Measurements from ENCODE around the genes PCYT1B and SYTL5.

DNA sequence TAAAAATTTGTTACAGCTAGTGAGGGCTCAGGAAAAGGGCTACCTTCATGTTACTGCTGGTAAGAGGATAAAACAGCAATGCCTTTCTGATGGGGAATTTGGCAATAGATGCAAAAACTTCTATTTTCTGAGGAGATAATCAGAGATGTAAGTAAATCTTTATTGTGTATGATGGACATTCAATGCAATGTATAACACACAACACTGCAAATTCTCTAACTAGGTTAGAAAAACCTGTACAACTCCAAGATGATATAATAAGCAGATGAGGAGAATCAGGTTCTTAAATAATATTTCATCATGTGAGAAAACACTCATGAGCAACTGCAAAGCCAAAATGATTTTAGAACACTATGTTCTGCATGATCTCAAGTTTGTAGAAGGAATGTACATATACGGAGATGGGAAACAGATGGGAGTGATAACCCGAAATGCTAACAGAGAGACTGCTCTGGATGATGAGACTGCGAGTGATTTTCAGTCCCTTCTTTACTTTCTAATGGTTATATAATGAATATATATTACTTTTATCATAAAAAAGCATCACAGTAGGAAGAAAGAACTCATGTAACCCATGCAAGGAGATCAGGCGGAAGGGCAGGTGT, 81.0 kb downstream of the PCYT1B start:
- RRBS, result no CpG with 5 or more reads among the region's 4 CpGs
CAGE:
- cytosol, long polyA plus RNA, result no peak
- long polyA plus RNA, result no peak
- nucleus, long polyA plus RNA, result no peak

DNA sequence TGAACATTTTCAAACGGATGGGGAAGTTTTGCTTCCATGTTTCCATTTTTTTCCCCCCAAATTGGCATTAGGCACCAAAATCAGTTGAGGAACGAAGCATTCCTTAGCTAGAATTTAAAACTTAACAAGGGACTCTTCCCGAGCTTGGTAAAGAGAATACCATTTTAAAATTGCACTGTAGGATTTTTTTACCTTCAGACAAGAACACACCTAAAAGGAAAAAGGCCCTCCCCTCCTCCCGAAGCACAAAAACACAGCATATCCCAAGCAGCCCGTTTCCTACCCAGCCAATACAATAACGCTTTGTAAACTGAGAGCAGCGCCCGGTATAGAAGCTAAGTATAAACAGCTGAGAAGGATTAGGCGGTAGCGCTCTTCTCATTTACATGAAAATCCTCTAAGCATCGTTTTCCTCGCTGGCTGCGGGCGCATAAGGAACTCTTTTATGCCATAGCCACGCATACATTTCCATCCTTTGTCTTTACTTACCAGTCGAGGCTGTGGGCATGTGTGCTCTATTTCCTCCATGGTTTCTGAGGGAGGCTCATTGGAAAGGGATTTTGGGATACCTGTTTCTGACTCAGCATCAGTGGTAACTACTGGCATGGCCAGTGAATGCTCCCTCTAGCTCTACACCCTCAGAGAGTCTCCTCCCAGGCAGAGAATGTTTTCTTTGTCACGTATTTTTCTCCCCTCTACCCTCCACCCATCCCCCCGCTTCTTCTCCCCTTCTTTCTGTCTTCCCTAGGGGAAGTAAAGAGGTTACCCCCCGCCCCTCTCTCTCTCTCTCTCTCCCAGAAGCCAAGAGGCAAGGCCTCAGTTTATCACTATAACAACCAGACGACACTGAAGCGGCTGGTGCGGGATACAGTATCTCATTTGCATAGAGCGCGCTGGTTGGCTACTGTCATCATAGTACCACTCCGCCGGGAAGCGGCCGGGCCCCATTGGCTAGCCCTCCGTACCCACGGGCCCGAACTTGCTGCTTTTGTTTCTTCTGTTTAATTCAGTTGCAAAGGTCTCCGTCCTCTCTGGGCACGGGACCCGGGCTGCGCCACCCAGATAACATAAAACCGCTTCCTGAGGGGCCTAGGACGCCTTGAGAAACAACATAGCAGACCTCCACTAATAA, at the start of gene PCYT1B:
Gene PCYT1B, minus strand, starts transcription at position 848 of the 1,132 bp plus-strand sequence.
- RRBS, result 0% methylated on average over 3 of the region's 37 CpGs
CAGE:
- cytosol, long polyA plus RNA, result start-site peak on the minus strand centred at position 538 of the sequence, 6 bp wide, 51 reads; start-site peak on the minus strand centred at position 630 of the sequence, 59 bp wide, 91 reads; start-site peak on the minus strand centred at position 733 of the sequence, 18 bp wide, 32 reads
- long polyA plus RNA, result start-site peak on the minus strand centred at position 656 of the sequence, 255 bp wide, 296 and 107 reads in 2 replicates
- nucleus, long polyA plus RNA, result start-site peak on the minus strand centred at position 537 of the sequence, 7 bp wide, 29 reads; start-site peak on the minus strand centred at position 648 of the sequence, 16 bp wide, 18 reads

- RRBS, result no CpG with 5 or more reads among the region's 5 CpGs
CAGE:
- cytosol, long polyA plus RNA, result no peak
- long polyA plus RNA, result no peak
- nucleus, long polyA plus RNA, result no peak
Observed at GRCh38 chrX:24902893-24903202, 112.9 kb downstream of the ARX start.

DNA sequence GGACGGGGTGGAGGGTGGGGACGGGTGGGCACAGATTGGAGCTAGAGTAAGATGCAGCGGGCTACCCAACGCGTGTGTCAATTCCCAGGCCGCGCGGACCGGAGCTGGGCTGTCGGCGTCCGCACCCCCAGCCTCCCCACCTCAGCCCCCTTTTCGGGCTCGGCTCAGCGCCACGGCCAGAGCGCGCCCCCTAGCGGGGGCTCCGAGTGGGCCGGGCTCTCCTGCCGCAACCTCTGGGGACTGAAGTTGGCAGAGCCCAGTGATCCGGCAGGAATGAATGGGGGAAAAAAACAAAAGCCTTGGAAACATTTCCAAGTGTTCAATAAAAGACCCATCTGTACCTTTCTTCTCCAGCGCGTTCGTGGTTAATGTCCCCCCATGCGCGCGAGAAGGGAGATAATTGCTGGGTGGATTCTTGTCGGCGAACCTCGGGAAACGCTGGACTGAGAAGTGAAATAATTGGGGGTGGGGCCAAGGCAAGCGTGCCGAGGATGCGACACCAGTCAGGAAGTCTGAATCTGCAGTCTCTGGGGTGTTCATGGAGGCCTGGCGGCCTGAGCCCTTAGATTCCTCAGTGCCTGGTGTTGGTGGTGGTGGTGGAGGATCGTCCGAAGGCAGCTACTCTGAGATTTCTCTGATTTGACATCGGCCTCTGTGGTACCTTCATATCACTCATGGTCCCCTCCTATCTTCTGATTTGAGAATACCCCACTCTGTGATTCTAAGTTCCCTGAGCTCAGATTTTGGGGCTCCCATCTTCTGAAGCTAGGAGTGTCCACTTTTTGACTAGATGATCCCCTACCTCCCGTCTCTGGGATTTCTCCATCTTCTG, 5.3 kb upstream of the ARX start:
- RRBS, result 2% methylated on average over 9 of the region's 41 CpGs
CAGE:
- cytosol, long polyA plus RNA, result no peak
- long polyA plus RNA, result no peak
- nucleus, long polyA plus RNA, result no peak

- RRBS, result no CpG with 5 or more reads among the region's 5 CpGs
CAGE:
- cytosol, long polyA plus RNA, result no peak
- long polyA plus RNA, result no peak
- nucleus, long polyA plus RNA, result no peak
Observed at GRCh38 chrX:27565882-27566770, 24.0 kb upstream of the DCAF8L2 start.

DNA sequence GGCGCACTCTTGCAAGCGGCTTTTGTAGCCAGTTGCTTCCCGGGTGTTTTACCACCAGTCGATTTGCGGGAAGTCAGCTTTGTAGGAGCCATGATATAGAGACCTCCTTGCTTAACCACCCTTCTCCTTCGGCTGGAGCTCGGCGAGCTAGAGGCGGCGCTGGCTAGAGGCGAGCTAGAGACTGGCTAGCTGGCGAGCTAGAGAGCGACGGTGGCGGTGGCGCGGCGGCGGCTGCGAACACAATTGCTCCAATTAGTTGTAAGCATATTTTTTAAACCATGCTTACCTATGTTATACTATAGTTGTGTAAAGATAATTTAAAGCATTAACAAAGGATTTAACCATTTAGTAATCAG, 72.1 kb downstream of the IL1RAPL1 start:
- RRBS, result no CpG with 5 or more reads among the region's 20 CpGs
CAGE:
- cytosol, long polyA plus RNA, result no peak
- long polyA plus RNA, result no peak
- nucleus, long polyA plus RNA, result no peak

DNA sequence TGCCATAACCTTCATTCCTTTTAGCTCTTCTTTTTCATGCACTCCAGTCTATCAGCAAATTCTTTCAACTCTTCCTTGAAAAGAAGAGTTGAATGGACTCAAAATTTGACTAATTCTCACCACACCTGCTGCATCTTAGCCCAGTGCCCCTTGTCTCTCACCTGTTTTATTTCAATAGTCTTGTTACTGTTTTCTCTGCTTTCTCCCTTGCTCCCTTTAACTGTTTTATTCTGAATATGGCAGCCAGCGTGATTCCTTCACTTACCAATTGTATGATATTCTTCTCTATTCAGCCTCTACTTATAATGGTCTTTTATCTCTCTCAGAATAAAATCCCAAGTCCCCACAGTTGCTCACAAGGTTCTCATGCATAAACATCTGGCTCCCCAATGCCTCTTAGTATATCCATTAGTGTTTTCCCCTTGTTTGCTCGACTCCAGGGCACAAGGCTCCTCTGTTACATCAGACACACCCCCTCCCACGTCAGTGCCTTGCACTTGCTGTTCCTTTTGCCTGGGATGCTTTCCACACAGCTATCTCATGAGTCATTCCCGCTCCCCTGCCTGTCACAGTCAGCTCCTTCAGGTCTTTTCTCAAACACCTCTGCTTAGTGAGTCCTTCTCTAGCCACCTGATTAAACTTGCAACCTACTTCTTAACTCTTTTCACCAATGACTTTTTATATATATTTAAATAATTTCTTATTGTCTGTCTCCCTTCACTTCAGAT, 260.1 kb downstream of the IL1RAPL1 start:
- RRBS, result no CpG with 5 or more reads among the region's 4 CpGs
CAGE:
- cytosol, long polyA plus RNA, result no peak
- long polyA plus RNA, result no peak
- nucleus, long polyA plus RNA, result no peak

DNA sequence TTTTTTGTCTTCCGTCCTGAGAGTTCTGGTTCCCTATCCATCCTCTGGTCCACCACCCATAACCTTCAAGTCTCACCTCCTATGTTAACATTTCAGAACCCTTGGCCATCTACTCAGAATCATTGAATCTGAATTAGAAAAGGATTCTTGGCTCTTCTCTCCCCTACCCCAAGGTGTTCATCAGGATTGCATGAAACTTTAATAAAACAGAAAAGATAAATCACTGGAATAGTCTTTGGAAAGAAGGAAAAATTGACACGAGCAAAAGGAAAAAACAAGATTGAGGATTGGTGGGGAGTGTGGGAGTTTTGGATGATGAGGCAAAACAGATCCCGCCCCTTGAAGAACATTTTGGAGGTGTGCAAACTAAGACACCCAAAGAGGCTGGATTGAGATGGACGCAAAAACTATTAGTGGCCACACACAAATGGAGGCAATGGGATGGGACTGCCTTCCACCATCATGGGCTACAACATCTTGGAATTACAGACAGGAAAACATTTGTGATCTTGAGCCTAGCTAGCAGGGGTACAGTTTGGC, 3.3 kb downstream of the TASL start:
- RRBS, result no CpG with 5 or more reads among the region's 4 CpGs
CAGE:
- cytosol, long polyA plus RNA, result no peak
- long polyA plus RNA, result no peak
- nucleus, long polyA plus RNA, result no peak

DNA sequence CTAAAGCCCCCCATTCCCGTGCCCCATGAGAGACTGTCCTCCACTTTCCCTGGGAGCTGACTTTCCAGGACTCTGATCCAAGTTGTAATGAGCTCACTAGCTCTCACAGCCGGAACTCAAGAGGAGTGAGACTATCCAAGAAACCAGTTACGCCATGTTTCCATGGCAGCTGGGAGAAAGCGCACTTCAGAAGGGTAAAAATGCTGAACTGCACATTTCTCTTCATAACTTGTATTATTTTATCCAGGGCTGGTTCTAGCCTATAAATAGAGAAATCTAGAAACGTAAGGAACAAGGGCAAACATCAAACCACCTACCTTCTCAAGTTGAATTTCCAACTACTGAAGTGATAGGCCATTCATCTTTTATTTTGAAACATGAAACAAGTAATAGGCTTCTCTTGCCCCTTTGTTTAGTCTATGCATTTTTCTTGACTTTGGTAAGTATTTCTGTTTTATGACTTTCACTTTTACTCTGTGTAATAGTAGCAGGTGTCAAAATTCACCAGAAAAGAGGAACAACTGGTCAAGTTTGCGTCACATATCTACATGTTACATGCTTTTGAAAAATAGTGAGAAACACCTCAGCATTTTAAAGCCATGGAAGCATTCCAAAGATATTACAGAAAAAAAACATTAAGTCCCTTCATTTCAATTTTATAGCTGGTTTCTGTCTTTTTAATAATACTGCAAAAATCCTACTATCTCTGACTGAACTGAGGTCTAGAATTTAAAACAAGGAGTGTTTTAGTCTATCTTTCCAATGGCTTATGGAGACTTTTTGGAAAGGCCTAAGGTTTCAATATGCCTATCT, 157.0 kb upstream of the FTHL17 start:
- RRBS, result no CpG with 5 or more reads among the region's 6 CpGs
CAGE:
- cytosol, long polyA plus RNA, result no peak
- long polyA plus RNA, result no peak
- nucleus, long polyA plus RNA, result no peak

DNA sequence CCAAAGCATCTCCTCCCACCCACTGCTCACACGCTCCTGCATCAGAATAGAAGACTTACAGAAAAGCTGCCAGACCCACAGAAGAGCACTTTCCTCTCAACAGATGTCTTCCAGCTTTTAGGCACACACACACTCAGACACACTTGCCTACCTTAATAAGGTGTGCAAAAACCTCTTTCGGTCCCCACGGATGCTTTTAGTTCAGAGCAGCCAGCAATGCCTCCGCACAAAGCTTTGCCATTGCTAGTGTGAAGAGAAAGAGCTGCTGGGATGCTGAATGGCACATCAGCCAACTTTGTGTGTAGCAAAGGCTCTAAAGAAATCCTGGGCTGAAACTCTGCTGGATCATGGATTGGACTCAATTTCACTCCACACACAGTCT, 1056.1 kb downstream of the DMD start:
- RRBS, result no CpG with 5 or more reads among the region's 4 CpGs
CAGE:
- cytosol, long polyA plus RNA, result start-site peak on the minus strand centred at position 276 of the sequence, 52 bp wide, 7 reads
- long polyA plus RNA, result start-site peak on the minus strand centred at position 264 of the sequence, 104 bp wide, 19 and 15 reads in 2 replicates
- nucleus, long polyA plus RNA, result start-site peak on the minus strand centred at position 271 of the sequence, 65 bp wide, 37 reads

DNA sequence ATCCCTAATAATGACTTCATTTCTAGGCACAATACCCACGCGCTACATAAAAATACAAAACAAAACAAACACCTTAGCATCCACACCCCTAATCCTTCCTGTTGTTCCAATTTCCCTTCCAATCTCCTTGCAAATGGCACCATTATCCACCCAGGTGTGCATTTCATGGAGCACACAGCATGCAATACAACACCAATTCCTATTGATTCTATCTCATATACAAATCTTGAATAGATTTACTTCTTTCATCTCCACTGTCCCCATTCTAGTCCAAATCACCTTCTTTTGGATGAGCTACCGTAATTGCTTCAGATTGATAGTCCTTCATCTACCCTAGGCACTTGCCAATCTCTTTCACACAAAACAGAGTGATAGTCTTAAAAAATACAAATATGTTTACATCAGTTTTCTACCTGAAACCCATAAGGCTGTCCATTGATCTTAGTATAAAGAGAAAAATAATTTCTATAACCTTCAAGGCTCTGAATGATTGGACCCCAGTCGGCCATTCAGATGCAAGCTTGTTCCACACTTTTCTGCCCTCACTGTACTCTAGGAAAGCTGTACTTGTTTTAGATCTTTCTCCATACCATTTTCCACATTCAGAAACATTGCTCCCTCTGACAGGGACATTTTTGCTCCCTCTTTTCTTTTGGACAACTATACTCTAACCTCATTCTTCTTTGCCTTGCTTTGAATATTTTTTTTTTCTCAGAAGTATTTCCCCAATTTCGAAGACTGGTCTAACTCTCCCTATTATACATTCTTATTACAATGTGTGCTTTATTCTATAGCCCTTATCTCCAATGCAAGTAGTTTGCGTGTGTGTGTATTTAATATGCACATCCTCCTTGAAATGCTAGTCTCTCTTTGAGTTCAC, 7.3 kb downstream of the DMD start:
- RRBS, result no CpG with 5 or more reads among the region's 6 CpGs
CAGE:
- cytosol, long polyA plus RNA, result no peak
- long polyA plus RNA, result no peak
- nucleus, long polyA plus RNA, result no peak

GRCh38 chrX:33205294-33205717, 6.0 kb downstream of the DMD start:
- RRBS, result no CpG with 5 or more reads among the region's 4 CpGs
CAGE:
- cytosol, long polyA plus RNA, result no peak
- long polyA plus RNA, result no peak
- nucleus, long polyA plus RNA, result no peak

DNA sequence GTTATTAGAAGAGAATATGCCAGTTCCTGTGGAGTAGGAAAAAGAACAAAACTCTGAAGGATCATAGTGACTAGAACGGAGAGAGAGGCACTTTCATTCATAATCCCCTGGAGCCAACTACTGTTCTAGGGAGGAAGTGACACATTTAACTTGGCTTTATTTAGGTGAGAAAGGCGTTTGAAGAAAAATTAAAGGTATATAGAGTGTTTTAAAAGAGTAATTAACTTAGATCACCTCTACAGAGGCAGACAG, 1.7 kb downstream of the LANCL3 start:
- RRBS, result no CpG with 5 or more reads among the region's 2 CpGs
CAGE:
- cytosol, long polyA plus RNA, result no peak
- long polyA plus RNA, result no peak
- nucleus, long polyA plus RNA, result no peak

DNA sequence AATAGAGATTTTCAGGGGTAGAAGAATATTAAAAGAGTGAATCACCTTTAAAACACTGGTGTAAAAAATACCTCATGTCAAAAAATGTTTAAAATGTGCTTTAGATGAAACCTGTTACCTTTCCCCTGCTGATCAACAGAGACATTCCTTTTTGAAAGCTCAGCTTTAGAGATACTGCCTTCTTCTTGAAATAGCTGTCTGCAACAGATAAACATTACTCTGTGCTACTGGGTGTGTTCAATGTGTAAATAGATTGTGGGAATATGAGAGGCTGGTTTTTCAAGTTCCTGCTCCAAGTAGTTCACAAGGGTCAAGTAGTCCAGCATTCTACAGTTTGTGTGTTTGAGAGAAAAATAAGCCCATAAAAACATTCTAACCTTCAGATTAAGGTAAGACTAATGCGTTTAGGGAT, at the start of gene SYTL5:
Gene SYTL5, plus strand, starts transcription at position 274 of the 412 bp plus-strand sequence.
- RRBS, result no CpG with 5 or more reads among the region's 1 CpG
CAGE:
- cytosol, long polyA plus RNA, result no peak
- long polyA plus RNA, result no peak
- nucleus, long polyA plus RNA, result no peak

DNA sequence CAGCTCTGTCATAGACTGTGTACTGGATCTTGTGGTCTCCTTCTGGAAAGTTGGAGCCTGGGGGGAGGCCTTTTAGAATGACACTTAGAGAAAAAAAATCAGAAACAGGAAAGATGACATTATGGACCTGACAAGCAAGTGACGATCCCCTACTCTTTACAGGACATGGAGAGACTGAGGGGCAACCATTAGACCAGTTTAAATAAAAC, 59.8 kb downstream of the SRPX start:
- RRBS, result no CpG with 5 or more reads among the region's 1 CpG
CAGE:
- cytosol, long polyA plus RNA, result no peak
- long polyA plus RNA, result no peak
- nucleus, long polyA plus RNA, result no peak

GRCh38 chrX:38409332-38409658, 56.9 kb downstream of the OTC start:
CAGE:
- cytosol, long polyA plus RNA, result no peak
- long polyA plus RNA, result no peak
- nucleus, long polyA plus RNA, result no peak

DNA sequence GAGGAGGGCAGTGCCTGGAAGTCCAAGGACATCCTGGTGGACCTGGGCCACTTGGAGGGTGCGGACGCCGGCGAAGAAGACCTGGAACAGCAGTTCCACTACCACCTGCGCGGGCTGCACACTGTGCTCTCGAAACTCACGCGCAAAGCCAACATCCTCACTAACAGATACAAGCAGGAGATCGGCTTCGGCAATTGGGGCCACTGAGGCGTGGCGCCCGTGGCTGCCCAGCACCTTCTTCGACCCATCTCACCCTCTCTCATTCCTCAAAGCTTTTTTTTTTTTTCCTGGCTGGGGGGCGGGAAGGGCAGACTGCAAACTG, 4.0 kb downstream of the MID1IP1 start:
- RRBS, result 6% methylated on average over 3 of the region's 16 CpGs
CAGE:
- cytosol, long polyA plus RNA, result no peak
- long polyA plus RNA, result no peak
- nucleus, long polyA plus RNA, result no peak

DNA sequence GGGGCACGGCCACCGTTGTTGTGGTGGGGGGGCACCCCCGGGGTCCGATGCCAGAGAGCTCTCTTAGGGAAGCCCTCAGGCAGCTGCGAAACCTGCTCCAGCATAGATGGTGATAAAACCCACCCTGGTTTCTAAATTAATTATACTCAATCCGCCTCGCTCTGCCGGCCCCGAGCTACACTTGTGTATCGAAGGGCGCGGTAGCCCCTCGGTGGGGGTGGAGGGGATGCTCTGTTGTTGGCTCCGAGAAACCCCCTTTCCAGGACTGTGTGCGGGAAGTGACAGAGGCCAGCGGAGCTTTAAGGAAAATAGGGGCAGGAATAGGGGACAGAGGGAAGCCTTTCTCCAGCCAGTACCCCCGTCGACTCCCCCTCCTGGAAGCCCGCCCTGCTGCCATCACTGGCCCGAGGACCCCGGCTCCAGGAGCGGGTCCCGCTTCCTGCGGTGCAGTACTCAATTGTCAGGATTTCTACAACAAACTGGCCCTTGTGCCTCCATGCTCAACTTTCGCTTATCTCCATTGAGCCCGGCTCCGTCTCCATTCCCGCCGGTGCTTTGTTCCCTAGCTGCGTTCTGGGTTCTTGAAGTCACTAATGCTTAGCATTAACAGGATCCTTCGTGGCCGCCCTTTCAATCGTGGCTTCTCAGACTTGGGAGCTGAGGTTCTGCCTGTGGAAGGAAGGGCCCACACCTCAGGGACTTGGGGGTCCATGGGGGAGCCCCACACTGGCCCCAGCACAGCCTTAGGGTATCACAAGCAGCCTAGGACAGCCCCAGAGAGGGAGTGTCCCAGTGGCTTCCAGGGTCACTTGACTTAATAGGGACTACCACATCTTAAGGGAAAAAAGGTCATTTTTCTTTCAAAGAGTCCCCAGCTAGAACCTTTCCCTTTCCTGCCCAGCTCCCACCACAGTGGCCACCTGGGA, 408.1 kb downstream of the BCOR start:
- RRBS, result no CpG with 5 or more reads among the region's 33 CpGs
CAGE:
- cytosol, long polyA plus RNA, result no peak
- long polyA plus RNA, result no peak
- nucleus, long polyA plus RNA, result no peak

DNA sequence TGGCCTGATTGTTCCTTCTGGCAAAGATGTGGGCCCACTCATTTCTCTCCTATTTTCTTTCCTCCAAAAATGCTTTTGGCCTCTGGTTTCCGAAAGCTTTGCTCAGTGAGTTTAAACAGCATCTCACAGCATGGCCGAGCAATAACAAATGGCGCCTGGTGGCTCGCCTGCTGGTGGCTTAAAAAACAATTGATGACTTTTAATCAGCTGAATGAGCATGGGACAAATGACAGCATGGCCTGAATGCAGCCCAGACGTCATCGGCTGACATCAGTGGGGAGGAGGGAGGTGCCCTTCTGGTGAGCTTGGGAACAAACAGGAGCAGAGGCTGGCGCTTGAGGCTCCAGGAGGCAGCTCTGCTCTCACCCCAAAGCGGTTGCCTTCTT, 286.4 kb downstream of the BCOR start:
- RRBS, result no CpG with 5 or more reads among the region's 8 CpGs
CAGE:
- cytosol, long polyA plus RNA, result no peak
- long polyA plus RNA, result no peak
- nucleus, long polyA plus RNA, result no peak

DNA sequence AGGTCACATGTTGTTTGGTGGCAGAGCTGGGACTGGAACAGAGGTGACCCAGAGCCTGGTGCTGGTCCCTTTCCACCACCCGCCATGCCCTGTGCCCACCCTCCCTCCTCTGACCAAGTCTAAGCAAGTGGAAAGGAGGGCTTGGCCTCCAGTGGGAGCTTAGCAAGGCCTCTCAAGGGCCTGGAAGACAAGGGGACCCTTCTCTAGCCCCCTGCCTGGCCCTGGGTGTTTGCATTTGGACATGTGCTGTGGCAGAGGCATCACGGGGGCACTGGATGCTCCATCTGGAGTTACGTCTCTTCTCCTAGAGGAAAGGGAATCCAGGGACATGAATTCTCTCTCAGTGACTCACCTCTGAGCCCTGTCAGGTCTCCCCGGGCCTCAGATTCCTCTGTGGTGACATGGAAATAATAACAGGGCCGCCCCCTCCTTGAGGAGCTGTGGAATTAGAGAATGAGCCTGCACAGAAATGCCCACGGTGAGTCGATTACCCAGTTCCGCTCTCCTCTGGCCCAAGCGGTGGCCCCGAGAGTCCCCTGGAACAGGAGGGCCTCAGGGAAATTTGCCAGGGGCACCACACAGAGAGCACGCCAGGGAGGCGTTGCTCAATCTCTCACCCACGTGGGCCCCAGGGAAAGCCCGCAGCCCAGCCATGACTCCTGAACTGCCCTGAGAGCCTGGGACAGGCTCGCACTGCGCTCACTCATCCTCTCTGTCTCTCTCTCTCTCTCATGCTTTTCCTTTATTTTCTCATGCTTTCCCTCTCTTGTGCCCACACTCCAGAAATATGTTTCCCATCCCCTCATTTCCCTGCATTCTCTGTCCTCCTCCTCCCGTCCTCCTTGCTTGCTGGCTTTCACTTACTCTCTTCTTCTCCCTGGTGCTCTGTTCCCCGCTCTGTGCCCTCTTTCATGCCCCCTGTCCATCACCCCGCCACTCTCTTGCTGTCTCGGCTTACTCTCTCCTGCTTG, 189.5 kb downstream of the BCOR start:
- RRBS, result no CpG with 5 or more reads among the region's 20 CpGs
CAGE:
- cytosol, long polyA plus RNA, result no peak
- long polyA plus RNA, result no peak
- nucleus, long polyA plus RNA, result no peak

Measured in H1 (cell line).